Gallbladder (tissue), 1 donor: ENCODE measurements around a stretch of chr5.

GRCh38 chr5:102961009-102961367 is 158.9 kb downstream of the GIN1 start:
- PRO-cap = no peak

- PRO-cap = no peak
Observed at GRCh38 chr5:103118480-103118689, 1.6 kb downstream of the GIN1 start.

DNA sequence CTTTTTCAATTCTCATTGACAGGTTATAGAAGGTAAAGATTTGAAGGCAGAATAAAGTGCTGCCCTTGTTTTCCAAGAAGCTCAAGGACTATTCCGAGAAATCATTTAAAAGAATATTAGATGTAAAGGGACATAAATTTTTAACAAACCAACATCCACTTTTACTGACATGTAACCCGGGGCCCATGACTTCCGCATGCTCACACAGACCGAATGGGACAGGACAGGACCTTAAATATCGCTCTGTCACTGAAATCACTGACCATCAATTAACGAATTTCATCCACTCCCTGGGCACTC is 611 bp downstream of the NUDT12 start:
- PRO-cap = no peak

GRCh38 chr5:104080059-104080492 is 517.5 kb upstream of the NUDT12 start:
- PRO-cap = no peak

DNA sequence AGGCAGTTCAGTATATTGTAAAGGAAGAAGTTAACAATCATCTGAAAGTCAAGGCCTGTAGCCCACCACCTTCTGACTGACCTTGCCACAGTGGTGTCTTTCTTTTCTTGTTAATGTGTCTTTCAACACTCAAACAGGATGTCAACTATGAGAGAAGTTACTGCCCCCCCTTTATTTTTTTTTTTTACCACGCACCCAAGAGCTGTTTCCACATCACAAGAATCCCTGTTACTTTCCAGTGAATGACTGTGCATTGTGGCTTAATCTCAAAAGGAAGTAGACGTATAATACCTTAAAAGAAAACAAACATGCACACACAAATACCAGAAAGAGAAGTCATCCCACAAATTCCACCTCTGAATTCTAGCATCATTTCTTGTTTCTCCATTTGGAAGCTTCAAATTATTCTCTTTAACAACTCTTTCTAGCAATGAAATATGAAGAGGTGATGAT is 201.2 kb downstream of the EFNA5 start:
- PRO-cap = no peak

DNA sequence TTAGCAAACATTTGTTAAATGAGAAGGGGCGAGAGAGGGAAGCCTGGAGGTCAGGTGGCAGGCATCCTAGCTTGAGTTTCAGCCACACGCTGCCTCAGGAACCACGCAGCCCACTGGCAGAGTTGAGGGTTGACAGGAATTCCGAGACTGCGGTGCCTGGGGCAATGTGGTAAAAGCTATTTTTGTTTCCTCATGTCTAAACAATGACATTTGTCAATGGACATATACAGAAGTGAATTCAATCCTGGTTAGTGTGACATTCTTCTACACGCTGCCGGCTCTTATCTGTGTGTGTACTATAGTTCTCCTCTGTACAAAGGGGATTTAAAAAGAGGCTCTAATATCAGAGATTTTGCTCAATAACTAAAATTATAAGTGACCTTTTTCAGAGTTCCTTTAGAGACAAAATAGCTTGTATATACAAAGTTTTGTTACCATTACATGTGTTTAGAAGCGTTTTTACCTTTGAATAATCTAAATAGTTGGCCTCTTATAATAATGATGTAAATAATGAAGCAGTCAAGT is 113.3 kb downstream of the EFNA5 start:
- PRO-cap = no peak

- PRO-cap = no peak
Observed at GRCh38 chr5:107562179-107563056, 108.3 kb downstream of the EFNA5 start.

DNA sequence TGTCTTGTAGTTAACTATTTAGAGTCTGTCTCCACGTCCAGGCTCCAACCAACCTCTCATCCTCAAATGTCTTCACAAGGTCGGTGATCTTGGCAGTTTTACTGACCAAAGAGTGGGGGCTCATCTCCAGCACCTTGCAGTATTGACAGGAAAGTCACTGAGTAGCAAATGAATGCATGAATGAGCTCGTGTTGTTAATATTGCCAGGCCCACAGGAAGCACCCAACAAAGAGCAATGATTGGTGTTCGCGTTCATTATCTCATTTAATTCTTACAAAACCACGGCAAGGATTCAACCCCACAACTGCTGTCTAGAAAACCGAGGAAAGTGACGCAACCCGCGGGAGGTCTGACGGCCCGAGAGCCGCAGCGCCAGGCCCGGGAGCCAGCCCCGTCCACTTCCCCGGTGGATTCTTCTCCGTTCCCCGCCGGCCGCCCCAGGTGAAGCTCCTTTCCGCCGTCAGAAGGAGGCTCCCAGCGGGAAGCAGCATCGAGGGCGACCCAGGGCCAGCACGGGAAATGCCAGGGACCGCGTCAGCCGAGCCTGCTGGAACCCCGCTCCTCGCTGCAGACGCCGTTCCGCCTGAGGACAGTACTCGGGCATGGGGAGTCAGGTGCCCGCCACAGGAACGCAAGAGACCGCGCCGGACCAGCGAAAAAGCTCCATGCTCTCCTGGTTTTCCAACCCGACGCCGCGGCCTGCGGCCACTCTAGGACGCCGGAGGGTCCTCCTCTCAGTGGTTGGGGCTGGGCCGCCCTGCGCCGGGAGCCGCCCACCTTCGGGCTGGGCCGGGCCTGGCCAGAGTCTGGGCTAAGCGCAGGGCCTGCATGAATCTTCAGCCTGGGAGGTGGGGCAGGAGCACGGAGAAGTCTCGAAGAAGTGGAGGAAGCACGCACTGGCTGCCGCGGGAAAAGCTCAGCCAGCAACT is 19.9 kb upstream of the FER start:
- PRO-cap = bidirectional peak, plus-strand start at position 336 of the sequence, minus-strand start at position 416 of the sequence; bidirectional peak, plus-strand start at position 839 of the sequence, minus-strand start at position 712 of the sequence

GRCh38 chr5:109344596-109344942 is 65.2 kb downstream of the PJA2 start:
- PRO-cap = no peak

- PRO-cap = no peak
Observed at GRCh38 chr5:109368529-109369221, 41.1 kb downstream of the PJA2 start.

GRCh38 chr5:109397360-109397659 is 12.5 kb downstream of the PJA2 start:
- PRO-cap = no peak

GRCh38 chr5:109410520-109411424 is 998 bp upstream of the PJA2 start:
- PRO-cap = bidirectional peak, plus-strand start at chr5:109410776, minus-strand start at chr5:109410670

GRCh38 chr5:109739642-109740589 is 50.2 kb downstream of the MAN2A1 start:
- PRO-cap = no peak

DNA sequence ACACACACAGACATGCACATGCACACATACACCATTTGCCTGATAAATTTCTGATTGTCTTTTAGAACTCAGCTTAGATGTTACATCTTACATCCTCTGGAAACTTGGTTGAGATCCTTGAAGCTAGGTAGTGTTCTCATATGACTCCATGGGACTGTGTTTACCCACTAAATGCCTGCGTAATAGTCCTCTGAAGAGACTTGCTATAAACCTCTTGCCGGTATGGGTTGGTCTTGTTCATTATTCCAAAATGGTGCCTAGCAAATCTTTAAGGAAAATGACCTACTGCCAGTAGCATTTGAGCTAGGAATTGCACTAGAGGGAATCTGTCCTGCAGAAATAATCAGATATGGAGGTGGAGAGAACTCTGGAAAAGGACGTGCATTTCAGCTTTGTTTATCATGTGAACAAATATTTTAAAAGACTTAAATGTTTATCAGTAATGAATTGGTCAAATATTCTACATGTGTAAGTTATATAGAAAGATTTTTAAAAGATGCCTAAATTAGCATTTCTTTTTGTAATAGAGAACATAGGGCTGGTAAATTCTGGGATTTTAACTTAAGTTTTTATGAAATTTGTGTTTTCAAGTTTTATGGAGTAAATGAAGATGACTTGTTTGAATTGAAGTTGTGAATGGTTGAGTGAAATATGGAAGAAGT is 110.5 kb downstream of the MAN2A1 start:
- PRO-cap = no peak

- PRO-cap = no peak
Observed at GRCh38 chr5:109830697-109831248, 141.0 kb downstream of the MAN2A1 start.

GRCh38 chr5:109849566-109849782 is 159.7 kb downstream of the MAN2A1 start:
- PRO-cap = no peak

DNA sequence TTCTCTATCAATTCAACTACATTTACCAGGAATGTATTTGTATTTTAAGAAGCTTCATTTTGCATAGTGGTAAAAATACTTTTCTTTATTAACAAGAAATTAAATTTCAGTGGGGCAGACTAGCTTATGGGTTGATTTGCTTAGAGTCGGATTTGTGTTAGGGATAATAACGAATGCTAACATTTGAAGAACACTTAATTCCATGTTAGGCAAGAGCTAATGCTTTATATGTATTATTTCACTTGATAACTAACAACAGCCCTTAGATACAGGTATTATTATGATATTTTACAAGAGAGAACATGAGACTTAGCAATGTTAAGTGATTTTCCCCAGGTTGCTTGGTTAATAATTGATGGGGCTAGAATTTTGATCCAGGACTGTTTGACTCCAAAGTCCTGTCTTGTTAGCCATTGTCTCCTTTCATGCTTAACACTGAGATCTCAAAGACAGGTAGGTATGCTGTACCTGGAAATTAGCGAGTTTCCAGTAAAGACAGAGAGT is 300.5 kb downstream of the MAN2A1 start:
- PRO-cap = no peak

GRCh38 chr5:110000084-110000543 is 310.4 kb downstream of the MAN2A1 start:
- PRO-cap = no peak

DNA sequence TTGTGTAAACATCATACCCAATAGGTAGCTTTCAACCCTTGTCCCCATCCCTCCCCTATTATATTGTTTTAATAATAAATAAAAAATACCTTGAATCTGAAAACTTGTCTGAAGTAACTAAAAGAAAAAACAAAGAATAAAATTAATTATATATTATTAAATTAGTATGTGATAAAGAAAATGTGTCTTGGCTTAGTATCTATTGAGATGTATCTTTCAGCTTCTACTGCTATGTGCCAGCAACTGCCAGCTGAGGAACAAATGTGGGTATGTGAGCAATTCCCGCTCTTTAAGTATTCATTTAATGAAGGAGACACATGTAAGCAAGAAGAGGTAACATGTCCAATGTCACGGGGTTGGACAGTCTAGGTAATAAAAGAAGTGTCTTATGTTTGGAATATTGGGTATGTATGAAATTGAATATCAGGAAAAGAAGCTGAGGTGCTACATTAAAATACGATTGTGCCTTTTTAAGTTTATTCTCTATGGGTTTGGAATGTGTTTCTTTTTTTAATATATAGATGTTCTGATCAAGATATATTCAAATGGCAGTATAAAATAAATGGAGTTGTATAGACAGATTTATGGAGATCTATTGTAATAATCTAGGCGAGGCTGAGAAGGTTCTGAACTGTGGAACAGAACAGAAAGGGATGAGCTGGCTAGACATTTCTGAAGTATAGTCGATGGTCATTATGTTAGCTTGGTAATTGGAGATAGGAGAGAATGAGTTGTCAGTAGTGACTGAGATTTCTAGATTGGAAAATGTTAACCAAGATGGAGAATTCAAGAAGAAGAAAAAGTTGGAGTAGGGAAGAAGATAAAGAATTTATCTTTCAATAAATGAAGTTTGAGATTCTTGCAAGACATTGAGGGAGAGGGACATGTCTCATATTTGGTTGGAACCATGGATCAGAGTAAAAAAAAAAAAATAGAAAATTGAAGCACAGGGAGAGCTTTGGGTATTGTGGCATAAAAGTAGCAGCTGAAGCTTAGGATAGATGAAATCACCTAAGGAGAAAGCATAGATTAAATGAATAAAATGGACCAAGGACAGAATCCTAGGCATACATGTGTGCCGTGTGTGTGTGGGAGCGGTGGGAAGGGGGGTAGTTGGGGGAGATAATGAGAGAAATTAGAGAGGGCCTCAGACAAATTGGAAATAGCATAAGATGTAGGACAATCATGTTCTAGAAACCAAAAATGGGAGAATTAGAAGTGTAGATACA is 10.0 kb downstream of the SLC25A46 start:
- PRO-cap = no peak

DNA sequence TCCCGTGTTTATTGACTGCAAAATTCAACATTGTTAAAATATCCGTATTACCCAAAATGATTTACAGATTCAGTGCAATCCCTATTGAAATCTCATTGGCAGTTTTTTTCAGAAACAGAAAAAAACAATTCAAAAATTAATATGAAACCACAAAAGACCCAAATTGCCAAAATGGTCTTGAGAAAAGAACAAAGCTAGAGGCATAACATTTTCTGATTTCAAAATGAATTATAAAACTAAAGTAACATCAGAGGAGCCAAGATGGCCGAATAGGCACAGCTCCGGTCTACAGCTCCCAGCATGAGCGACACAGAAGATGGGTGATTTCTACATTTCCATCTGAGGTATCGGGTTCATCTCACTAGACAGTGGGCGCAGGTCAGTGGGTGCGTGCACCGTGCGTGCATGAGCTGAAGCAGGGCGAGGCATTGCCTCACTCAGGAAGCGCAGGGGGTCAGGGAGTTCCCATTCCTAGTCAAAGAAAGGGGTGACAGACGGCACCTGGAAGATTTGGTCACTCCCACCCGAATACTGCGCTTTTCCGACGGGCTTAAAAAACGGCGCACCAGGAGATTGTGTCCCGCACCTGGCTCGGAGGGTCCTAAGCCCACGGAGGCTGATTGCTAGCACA is 85.9 kb upstream of the TSLP start:
- PRO-cap = no peak